ENCODE data around the gene ING2.

- PRO-cap, 2 experiments = no peak in any of the 2 experiments
These were observed 2023.1 kb upstream of the AGA start for GRCh38 chr4:179465162-179465845.

DNA sequence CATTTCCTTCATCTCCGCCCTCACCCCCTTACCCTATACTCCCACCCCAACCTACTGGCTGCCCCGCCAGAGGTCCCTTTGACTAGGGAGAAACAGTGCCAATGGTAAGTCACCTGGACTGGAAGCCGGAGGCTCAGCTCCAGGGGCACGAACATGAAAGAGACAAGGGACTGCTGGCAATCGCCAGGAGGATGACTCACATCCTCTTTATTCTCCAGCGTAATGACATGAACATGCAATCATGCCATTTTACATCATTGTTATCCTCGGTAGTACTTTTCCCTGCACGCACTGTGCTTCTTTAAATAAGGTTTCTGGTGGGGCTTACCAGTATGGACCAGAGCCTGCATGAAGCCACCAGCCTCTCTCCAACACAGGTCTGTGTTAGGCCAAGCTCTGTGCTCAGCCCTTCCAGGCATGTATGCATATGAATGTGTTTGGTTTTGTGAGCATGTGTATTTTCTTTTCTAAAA lies 694.0 kb upstream of the TENM3 start:
- PRO-cap, 2 experiments = no peak in any of the 2 experiments

- PRO-cap, 2 experiments = no peak in any of the 2 experiments
These were observed 64.1 kb upstream of the TENM3 start for GRCh38 chr4:182179047-182179506.

GRCh38 chr4:182246458-182246946 lies 3.3 kb downstream of the TENM3 start:
- PRO-cap, 2 experiments = no peak in any of the 2 experiments

GRCh38 chr4:182367050-182367815 lies 124.0 kb downstream of the TENM3 start:
- PRO-cap, 2 experiments = no peak in any of the 2 experiments

DNA sequence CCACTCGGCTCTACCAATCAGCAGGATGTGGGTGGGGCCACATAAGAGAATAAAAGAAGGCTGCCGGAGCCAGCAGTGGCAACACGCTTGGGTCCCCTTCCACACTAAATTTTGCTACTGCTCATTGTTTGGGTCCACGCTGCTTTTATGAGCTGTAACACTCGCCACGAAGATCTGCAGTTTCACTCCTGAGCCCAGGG lies 144.1 kb downstream of the TENM3 start:
- PRO-cap, 2 experiments = no peak in any of the 2 experiments

- PRO-cap, 2 experiments = no peak in any of the 2 experiments
These were observed 290.9 kb downstream of the TENM3 start for GRCh38 chr4:182534099-182534505.

DNA sequence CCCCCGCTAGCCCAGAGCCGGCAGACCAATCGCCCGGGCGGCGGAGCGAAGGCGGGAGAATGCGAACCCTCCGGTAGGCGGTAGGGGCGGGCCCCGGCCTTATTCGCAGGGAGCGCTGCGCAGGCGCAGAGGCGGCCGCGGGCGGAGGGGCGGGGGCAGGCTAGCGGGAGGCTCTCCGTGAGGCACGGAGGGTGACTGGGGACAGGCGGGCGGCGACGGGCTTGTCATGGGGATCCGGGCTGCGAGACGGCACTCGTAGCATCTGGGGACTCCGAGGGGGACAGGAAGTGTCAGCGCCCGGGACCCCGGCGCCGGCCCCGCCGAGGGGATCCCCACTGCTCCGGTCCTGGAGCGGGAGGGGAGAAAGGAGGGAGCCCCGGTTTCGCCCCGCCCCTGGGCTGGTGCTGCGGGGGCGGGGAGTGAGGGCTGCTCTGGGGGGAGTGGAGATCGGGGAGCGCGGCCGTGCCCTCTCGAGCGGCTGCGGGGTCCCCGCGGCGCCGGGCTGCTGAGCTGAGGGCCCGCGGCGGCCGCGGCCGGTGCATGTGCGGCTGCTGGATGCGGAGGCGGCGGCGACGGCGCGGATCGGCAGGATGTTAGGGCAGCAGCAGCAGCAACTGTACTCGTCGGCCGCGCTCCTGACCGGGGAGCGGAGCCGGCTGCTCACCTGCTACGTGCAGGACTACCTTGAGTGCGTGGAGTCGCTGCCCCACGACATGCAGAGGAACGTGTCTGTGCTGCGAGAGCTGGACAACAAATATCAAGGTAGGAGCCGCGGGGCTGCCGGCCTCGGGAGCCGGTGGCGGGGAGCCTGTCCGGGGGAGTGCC lies at the start of gene ING2:
ING2 (plus strand) TSS at position 453 of the 825 bp plus-strand sequence.
- PRO-cap, 2 experiments = peak in 2 of 2 experiments; most common plus-strand start position 128 of the sequence (in 1); most common minus-strand start position 342 of the sequence (in 2)

- PRO-cap, 2 experiments = no peak in any of the 2 experiments
These were observed 26.5 kb downstream of the STOX2 start for GRCh38 chr4:183931512-183932197.

GRCh38 chr4:184154067-184154667 lies 63.5 kb downstream of the ENPP6 start:
- PRO-cap, 2 experiments = no peak in any of the 2 experiments

DNA sequence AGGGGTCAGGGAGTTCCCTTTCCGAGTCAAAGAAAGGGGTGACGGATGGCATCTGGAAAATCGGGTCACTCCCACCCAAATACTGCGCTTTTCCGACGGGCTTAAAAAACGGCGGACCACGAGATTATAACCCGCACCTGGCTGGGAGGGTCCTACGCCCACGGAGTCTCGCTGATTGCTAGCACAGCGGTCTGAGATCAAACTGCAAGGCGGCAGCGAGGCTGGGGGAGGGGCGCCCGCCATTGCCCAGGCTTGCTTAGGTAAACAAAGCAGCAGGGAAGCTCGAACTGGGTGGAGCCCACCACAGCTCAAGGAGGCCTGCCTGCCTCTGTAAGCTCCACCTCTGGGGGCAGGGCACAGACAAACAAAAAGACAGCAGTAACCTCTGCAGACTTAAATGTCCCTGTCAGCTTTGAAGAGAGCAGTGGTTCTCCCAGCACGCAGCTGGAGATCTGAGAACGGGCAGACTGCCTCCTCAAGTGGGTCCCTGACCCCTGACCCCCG lies 9.2 kb downstream of the ENPP6 start:
- PRO-cap, 2 experiments = no peak in any of the 2 experiments

DNA sequence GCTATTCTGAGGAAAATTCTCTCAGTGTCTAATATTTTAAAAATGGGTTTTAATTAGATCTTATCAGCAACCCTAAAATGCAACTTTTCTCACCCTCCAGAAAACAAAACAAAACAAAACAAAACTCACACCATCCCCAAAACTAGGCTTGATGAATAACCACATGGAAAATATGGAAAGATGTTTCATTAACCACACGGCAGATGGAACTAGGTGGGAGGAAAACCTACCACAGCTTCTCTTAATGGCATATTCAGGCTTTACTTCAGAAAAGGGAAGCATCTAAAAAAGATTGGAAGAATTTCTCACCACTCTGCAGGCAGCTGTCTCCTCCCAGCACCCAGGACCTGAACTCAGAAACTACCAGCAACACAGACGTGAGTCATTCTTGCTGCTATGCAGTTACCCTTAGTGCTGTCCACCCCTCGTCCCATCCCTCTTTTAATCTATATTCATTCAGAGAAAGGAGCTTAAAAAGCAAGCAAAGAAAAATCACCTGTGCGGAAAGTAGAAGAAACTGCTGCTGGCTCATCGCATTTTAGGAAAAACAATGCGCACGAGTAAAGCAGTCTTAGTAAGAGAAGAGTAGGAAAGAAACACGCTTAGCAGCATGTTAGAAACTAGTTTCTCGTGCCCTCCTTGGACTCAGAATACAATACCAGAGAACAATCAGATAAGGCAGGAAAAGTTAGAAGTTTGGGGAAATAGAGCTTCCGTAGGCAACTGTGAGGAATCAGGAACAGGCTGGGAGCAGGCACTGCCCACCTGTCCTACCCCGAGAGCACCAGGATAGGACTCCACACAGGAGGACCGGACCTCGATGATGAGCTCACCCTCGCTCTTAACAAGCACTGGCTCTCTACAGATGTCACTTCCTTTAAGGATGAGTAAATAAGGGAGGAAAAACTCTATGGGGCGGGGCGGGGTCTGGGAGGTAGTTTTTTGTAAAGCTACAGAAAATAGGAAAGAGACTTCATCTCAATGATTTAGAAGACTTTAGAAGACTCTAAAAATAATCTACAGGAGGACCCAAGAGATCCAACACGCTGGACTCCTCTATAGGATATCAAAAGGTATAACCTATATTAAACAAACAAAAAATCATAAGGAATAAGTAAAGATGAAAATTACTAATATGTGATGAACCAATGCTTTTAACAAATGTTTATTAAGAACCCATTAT lies 48.1 kb upstream of the ENPP6 start:
- PRO-cap, 2 experiments = no peak in any of the 2 experiments

- PRO-cap, 2 experiments = no peak in any of the 2 experiments
These were observed 93.3 kb upstream of the ENPP6 start for GRCh38 chr4:184310842-184311414.

DNA sequence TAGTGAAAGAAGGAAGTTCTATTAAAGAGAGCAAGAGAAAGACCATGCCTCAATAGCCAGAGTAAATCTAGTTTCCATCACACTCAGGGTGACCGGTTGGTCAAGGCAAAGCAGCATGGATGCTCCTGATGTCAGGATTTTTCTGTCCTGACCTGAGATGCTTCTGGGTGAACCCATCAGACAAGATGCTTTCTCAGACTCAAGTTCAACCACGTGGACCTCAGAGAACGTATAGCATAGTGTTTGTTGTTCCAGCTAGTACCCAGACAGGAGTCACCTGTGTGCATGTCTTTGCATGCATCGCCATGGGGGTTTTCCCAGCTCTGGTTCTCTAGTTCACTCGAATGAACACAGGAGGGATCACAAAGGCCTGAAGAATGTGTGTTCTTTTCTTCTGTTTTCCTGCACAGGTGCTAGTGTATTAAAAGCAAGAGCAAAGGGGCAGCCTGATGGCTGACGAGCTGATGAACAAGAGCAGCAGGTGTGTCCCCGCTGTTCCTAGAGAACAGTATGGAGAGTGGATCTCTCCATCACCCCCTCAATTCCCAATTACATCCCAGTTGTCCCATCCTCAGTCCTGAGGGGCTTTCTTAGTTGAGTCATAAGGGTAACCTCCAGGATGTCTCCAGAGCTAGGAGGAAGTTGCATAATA lies 110.5 kb upstream of the ENPP6 start:
- PRO-cap, 2 experiments = no peak in any of the 2 experiments

- PRO-cap, 2 experiments = no peak in any of the 2 experiments
These were observed 112.3 kb upstream of the ENPP6 start for GRCh38 chr4:184329672-184330726.

DNA sequence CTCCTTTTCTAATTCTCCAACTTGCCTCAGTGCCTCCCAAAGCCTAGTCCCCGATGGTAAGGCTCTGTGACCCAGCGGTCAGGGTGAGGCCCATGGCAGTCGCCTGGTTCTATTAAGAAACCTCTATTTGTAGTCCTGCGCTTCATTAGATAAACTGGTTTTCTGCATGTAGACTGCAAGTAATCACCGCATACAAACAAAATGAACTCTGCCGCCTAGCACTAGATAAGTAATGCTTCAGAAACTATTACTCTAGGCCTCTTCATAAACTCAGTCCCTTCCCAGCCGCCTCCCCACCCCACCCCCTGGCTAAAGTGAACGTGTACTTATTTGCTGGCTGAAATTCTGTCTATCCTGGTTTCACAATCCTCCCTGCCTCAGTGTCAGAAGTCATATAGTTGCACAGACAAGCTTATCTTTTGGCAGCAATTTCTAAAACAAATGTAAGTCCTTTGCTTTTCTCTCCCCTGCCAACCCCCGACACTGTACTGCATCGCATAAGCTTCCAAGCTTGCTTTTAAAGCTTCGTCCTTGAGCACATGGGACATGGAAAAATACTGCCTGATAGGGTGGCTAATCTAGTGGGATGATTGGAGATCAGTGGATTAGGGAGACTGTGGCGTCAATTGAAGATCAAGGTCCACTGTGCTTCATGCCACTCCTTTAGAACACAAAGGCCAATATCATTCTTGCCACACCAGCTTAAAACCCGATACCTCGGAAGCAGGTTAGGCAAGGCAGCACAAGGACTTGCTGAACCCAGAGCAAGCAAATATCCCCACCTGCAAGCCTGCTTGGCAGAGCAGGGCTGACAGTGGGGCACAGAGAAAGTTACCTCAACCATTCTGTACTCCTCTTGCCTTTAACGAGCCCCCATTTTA lies 125.8 kb downstream of the IRF2 start:
- PRO-cap, 2 experiments = peak in 2 of 2 experiments; most common plus-strand start position 712 of the sequence (in 1); most common minus-strand start position 492 of the sequence (in 2)

- PRO-cap, 2 experiments = no peak in any of the 2 experiments
These were observed 119.1 kb downstream of the IRF2 start for GRCh38 chr4:184355127-184355777.

GRCh38 chr4:184390116-184390648 lies 84.2 kb downstream of the IRF2 start:
- PRO-cap, 2 experiments = no peak in any of the 2 experiments

DNA sequence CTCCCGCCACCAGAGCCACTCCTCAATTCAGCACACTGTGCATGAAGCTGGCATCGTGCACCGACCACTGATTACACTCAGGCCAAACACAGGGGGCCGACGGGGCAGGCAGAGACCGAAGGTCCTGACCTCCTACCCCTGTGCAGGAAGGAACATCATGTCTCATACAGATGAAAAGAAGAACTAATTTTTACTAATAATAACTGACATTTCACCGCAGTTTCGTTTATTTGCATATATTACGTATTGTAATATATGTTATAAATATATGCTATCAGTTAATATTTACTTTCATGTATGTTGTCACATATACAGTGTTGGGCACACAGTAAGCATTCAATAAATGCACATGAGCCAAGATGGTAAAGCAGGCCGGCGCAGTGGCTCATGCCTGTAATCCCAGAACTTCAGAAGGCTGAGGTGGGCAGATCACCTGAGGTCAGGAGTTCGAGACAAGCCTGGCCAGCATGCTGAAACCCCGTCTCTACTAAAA lies 4.3 kb downstream of the IRF2 start:
- PRO-cap, 2 experiments = no peak in any of the 2 experiments

- PRO-cap, 2 experiments = no peak in any of the 2 experiments
These were observed 29.4 kb upstream of the IRF2 start for GRCh38 chr4:184503637-184504257.